Diencephalon (tissue), 2 donors: ENCODE measurements around a stretch of chr7.

DNA sequence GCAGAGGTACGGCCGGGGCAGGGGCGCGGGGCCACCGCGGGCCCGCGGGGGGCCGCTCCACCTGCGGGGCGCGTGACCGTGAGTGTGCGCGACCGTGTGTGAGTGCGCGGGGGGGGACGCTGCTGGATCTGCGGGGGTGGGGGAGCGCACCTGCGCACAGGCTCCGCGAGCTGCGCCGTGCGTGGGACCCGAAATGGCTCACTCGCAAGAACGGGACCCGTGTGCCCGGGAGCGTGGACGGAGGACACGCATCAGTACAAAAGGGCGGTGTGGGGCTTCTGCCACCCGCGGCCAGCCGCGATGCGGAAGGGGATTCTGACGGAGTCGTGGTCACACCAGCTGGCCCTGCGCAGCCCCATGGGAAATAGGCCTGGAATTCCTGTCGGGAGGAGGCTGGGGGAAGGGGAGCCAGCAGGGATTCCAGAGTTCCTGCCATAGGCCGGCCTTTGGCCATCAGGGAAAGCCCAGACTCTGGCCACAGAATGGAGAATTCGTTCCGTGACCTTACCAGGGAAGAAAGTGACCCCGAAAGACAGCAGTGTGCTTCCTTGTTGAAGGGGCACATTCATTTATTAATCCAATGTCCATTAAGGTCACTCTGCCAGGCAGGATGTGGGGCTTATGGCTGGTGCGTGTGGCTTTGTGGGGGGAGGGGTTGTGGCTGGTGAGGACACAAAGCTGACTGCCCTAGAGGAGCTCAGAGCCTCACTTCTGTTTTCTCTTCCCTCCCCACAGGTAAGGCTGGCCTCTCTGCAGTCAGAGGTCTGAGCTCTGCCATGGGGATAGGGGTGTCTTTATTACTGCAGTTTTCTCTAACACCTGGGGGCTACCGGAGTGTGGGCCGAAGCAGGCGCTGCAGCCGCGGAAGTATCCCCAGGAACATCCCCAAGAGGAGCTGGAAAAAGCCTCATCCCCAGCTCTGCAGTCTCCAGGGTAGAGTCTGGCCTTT lies 588 bp downstream of the REPIN1 start:
- RAMPAGE, long total RNA: no peak

GRCh38 chr7:150379742-150380508 lies 795 bp downstream of the ZNF775 start:
- RAMPAGE, long total RNA: no peak

DNA sequence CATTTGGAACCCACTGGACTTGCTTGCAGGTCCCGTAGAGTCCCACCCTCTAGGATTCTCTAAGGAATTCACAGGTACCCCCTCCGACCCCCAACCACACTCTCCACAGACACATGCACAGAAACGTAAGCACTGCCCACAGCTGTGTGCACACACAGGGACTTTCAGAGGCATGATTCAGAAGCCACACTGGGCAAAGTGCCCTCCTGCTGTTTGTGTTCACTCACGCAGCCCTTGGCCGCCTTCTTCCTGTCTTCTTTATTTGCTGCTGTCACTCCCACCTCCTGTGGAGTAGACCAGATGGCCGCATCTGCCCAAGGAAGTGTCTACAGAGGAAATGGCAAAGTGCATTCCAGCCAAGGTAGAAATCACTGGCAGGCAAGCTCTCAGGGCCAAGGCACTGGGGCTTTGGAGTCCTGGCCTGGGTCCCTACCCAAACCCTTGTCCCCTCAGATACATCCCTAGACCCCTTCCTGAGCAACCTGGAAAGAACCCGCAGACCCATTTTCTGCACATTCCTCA lies 21.7 kb upstream of the GIMAP8 start:
- RAMPAGE, long total RNA: no peak

GRCh38 chr7:150516446-150516900 lies 1.8 kb downstream of the GIMAP7 start:
- RAMPAGE, long total RNA: no peak

DNA sequence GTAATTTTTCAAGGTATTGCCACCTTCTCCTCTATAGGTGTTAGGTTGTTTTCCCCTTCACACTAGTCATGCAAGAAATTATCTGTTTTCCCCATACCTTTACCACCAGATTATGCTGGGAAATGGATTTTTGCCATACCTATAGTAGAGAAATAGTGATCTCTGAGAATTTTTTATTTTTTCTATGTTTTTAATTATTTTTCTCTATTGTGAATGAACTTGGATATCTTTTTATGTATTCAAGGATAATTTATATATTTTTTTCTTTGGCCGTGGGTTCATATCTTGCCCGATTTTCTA lies 3.5 kb downstream of the GIMAP7 start:
- RAMPAGE, long total RNA: no peak

DNA sequence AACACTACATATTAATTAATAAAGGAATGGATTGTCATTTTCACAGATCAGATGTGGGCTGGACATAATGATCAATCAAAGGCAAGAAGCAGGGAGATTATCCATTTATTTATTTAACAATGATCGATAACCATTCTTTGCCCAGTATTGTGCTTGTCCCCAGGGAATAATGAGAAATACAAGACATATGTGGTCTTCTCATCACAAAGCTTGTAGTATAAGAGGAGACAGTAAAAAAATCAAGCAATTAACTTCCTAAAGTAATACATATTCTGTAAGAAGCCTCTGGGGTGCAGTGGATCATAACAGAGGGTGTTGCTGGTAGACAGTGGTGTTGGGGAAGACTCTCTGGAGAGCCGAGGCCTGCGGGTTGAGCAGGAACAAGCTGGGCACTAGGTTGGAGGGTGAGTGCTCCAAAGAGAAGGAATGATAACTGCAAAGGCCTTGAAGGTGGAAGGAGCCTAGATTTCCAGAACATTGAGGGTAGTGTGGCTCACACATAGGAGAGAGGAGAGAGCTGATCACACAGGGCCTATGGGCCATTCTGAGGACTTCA lies 1.4 kb downstream of the GIMAP4 start:
- RAMPAGE, long total RNA: no peak

DNA sequence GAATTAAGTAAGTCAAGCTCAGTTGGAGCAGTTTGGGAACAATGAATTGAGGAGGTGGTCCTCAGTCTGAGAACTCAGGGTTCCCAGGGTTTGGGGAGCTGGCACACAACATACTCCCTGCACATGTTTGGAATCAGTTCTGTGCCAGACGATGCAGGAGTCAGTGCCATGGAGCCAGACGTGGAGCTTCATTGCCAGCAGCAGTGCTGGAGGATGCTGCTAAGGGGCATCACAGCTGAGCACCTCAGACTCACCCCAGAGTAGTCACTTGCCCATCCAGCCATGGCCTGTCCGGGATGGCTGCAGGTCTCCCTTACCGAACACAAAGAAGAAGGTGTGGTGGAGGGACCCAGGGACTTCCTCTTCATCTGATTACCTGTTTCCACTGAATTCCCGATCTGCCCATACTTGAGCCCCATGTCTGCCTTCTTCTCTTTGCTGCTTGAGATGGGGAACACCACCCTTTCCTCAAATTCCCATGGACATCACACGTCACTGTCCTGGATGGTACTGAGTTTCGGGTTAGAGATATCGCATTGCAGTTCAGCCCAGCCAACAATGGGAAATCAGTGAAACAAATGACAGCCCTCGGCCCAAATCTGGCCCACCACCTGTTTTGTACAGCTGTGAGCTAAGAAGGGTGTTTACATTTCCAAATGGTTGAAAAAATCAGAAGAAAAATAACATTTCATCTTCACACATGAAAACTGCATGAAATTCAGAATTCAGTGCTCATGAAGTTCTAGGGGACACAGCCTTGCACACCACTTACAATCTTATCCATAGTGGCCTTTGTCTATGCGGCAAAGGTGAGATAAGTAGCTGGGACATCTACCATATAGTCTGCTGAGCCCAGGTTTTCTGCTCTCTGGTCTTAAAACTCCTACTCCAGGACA lies 8.1 kb downstream of the GIMAP5 start:
- RAMPAGE, long total RNA: no peak

DNA sequence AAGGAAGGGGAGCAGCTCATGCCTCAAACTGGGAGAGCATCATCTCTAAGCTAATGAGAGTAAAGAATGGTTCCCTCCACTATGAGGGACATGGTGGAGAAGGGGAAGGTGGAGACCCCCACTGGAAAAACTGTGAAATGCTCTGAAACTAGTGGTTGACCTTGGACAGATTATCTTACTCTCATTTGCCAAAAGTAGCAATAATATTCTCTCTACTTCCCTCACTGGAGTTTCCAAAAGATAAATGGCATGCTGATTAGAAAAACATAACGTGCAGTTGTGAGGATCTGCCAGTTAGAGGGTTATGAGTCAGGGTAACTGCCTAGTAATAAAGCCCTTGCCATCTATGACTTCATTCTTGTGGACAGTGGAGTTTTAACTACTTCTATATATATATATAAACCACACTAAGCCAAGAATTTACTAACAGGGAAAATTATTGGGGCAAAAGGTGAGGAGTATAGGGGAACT lies 17.0 kb downstream of the GIMAP5 start:
- RAMPAGE, long total RNA: no peak

GRCh38 chr7:150755269-150756071 lies 18.3 kb downstream of the GIMAP5 start:
- RAMPAGE, long total RNA: no peak

DNA sequence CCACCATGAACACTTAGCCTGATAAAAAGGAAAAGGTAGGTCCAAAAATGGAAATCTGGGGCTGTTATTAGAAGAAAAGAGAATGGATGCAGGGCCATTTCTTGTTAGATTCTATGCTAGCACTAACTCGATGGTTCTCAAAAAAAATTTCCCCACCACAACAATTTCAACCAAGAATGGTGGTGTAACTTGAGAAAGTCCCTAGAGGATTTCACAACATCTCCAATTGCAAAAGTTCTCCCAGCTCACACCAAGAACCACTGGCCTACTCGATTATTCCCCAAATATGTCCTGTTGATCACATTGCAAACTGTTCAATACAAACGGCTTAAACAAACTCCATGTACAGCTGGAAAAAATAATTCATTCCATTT lies 19.2 kb downstream of the TMEM176B start:
- RAMPAGE, long total RNA: no peak

- RAMPAGE, long total RNA: no peak
These were observed 16.0 kb downstream of the TMEM176B start for GRCh38 chr7:150783967-150784701.

DNA sequence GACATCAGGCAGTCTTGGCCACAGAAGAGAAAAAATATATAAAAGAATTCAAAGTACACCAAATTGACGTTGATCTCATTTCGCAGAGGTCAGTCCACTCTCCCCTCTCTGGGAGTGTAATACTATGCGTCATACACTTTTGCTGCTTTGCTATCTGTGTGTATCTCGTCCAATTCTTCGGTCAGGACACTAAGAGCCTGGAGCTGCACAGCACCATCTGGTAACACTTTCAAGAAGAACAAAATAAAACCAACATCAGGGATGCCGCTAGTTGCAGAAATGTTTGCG lies 22.9 kb downstream of the TMEM176A start:
- RAMPAGE, long total RNA: no peak

DNA sequence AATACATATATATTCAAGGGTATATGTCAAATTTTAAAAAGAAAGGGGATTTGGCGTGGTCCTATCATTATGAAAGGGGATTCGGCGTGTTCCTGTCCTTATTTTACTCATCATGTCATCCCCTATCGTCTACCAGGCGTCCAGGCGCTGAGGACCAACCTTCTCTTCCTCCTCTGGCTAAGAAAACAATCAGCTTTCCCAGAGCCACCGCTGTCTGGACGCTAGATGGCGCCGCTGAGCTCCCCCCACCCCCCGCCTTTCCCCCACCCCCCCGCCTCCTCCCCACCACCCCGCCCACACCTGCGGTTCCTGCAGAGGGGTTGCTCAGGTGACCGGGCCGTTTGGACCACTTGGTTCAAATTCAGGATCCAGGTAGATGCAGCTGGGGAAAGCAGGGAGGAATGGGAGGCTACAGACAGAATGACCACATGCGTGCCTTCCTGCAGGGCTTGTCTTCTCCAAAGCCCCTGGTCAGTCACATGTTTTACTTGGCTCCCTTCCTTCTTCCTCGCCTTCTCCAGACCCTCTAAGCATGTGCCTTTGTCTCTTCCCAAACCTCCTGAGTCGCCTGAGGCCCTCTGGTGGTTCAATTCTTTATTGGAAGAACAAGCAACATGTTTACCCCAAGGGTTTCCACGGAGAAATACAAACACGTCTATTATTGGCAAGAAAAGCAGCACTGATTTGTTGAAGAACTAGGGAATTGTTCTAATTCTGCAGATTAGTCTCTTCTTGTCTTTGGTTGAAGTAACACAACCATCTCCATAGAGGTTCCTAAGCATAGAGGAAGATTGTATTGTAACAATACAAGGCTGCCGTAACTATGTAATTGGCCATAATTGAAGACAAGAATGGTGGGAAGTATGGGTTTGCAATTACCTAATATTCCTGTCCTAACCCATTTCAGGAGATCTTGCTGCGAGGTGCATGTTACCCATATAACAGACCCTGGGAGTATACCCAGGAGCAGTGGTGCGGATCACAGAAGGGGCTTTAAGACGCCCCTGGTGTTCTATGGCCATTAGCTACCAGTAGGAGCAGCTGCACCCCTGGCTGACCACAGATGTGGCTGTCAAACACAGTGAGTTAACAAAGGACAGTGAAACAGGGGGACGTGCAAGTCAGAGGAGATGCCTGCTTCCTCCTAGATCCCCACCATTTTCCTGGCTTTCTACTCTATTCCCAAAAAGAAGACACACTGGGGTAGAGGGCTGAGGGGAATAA lies 24.8 kb downstream of the AOC1 start:
- RAMPAGE, long total RNA: no peak

DNA sequence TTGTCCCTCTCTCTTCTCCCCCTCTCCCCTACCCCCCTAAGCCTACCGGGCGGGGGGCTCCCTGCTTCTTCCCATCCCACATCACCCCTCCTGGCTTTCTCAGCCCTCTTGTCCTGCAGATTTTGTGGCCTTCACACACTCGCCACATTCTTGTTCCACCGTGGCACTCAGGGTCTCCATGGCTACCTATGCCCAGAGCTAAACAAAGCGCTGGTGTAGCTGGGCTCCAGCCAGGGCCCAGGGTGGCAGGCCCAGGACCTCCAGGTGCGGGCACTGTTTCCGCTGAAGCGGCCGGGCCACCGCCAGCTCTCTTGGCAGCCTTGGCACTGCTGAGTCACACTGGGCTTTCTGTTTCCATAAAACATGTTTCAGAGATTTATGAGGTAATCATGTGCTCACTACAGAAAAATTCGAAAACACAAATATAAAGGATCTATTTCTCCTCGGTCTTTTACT lies 51.2 kb downstream of the AOC1 start:
- RAMPAGE, long total RNA: no peak

GRCh38 chr7:150975608-150976108 lies 2.5 kb downstream of the KCNH2 start:
- RAMPAGE, long total RNA: no peak

GRCh38 chr7:150977145-150978077 lies 710 bp downstream of the KCNH2 start:
- RAMPAGE, long total RNA: no peak

GRCh38 chr7:150988377-150989352 lies 2.2 kb upstream of the NOS3 start:
- RAMPAGE, long total RNA: no peak

GRCh38 chr7:150996295-150997346 lies 5.8 kb downstream of the NOS3 start:
- RAMPAGE, long total RNA: no peak

DNA sequence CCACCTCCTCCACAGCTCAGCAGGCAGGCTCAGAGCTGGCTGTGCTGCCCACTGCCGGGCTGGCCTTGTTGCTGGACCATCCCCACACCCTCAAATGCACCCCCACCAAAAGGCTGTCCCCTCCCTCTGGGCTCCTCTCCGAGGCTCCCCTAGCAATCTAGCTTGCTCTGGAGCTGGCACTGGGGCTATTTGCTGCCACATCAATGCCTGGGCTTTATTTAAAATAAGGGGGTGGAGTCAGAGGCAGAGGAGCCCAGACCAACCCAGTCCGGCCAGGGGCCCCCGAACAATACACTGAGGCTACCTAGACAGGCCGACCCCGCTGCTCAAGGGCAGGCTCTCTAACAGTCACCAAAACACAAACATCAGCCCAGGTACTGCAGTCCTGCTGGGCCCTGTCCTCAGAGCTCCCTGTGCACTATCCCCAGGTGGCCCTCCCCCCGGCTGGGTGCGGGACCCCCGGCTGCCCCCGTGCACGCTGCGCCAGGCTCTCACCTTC lies 14.6 kb downstream of the ATG9B start:
- RAMPAGE, long total RNA: no peak

DNA sequence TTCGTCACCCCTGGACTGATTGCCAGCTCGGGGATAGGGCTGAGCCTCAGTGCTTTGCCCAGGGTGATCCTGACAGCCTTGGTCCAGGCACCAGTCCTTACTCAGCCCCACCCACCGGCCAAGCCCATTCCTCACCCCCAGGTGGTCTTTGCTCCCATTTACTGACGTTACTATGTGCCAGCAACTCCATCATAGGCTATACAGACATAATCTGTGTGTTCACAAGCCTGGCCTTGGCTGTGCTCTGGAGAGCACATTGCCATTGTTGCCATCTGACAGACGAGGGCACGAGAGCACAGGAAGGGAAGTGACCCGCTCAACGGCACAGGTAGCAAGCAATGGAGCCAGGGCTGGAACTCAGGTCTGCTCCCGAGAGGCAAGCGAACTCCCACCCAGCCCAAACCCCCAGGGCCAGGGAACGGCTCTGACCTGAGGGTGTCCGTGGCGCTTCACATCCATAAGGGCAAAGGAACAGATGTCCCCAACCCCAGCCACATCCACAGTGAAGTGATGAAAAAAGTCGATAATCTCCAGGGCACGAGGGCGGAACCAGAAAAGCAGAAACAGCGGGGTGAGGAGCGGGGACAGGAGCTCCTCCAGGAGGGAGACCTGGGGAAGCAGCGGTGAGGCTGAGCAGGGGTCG lies 6.7 kb downstream of the ATG9B start:
- RAMPAGE, long total RNA: no peak